SP-49 (cell line): ENCODE data around the genes SPNS2 and PLD2.

DNA sequence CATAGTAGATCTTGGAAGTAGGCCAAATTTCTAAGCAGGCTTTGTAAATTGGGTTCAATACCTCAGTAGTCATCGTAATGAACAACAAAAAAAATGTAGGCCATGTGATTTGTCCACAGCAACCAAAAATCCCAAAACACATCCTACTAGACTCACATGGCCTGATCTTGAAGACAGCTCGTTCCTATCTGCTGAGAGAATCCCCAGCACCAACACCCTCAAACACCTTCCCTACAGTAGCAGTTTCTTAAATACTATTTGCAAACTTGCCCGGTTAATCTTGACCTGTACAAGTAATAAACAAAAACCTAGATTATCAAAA lies 43.6 kb downstream of the ANKFY1 start:
- PRO-cap, result no peak

DNA sequence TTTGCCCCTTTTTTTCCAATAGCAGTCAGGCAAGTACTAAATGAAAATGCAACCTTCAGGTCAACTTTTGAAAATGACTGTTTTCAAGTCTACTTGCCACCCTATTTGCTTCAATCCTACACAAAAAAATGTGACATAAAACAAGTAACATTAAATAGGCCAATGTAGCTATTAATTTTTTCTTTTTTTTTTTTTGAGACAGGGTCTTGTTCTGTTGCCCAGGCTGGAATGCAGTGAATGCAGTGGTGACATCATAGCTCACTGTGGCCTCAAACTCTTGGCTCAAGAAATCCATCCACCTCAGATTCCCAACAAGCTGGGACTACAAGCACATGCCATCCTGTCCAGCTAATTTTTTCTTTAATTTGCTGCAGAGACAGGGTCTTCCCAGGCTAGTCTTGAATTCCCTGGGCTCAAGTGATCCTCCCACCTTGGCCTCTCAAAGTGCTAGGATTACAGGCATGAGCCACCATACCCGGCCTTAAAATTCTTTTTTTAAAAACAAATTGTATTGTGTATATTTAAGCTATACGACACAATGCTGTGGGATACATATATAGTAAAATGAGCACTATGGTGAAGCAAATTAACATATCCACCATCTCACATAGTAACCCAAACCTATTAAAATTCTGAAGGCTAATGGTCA lies 29.3 kb downstream of the ANKFY1 start:
- PRO-cap, result no peak

- PRO-cap, result no peak
These were observed 6.2 kb upstream of the ANKFY1 start for GRCh38 chr17:4269652-4270610.

DNA sequence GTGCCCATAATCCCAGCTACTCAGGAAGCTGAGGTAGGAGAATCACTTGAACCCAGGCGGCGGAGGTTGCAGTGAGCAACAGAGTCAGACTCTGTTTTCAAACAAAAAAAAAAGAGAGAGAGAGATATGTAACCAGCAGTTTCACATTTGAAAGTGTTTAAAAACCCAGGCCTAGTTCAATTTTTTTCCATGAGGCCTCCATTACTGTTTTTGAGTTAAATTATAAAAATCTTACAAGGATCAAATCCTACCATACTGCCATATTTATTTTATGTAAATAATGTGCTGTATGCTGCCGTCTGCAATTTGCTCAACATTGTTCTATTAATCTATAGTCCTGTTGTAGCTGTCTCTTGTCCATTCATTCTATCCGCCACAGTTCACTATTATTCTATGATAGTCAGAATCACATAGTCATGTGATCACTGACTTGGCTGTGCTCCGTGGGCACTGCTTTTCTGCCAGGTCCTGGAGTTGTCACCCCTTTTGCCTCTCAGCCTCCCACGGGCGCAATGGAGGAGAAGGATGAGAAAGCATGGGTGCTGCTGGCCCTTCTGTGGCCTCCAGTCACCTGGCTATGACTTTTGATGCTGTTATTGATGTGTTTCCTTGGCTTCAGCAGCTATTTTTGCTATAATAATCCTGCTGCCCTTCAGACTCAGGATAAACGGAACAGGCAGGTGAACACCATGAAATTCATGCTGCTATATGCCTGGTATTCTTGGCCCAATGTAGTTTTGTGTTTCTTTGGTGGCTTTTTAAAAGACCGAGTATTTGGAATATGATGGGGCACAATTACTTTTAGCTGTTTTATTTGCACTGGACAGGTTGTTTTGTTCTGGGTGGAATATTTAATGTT lies 37.3 kb upstream of the ANKFY1 start:
- PRO-cap, result no peak

- PRO-cap, result no peak
These were observed 25.1 kb downstream of the UBE2G1 start for GRCh38 chr17:4341163-4342065.

DNA sequence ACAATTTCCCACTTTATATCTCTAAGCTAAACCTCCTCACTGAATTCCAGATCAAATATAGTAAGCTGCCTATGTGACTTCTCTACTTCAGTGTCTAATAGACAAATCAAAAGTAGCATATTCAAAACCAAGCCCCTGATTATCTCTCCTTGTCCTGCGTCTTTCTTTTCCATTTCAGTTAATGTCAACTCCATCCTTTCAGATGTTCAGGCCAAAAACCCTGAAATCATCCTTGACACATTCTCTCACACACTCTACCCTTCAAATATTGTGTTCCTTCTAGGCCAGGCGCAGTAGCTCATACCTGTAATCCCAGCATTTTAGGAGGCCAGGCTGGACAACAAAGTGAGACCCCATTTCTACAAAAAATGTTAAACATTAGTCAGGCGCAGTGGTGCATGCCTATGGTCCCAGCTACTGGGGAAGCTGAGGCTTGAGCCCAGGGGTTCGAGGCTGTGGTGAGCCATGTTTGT lies 24.4 kb downstream of the UBE2G1 start:
- PRO-cap, result no peak

GRCh38 chr17:4364919-4365474 lies 1.5 kb downstream of the UBE2G1 start:
- PRO-cap, result bidirectional peak, plus-strand start at chr17:4365419, minus-strand start at chr17:4365217

DNA sequence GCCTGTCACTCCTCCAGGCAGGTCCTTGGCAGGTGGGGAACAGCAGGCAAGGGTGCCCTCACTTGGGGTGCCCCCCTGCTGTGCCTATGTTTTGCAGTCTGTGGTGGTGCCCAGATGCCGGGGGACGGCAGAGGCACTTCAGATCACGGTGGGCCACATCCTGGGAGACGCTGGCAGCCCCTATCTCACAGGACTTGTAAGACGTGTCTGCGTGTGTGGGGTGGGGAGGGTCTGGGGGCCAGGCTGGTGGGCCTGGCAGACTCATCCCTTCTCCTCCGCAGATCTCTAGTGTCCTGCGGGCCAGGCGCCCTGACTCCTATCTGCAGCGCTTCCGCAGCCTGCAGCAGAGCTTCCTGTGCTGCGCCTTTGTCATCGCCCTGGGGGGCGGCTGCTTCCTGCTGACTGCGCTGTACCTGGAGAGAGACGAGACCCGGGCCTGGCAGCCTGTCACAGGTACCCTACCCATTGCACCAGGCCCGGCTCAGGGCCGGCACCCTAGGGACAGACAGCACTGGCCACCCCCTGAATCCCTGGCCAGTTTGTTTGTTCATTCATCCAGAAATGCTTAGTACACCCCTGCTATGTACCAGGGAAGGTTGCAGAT lies 12.4 kb upstream of the SPNS2 start:
- PRO-cap, result no peak

GRCh38 chr17:4497056-4498003 lies 1.4 kb upstream of the SPNS2 start:
- PRO-cap, result no peak

DNA sequence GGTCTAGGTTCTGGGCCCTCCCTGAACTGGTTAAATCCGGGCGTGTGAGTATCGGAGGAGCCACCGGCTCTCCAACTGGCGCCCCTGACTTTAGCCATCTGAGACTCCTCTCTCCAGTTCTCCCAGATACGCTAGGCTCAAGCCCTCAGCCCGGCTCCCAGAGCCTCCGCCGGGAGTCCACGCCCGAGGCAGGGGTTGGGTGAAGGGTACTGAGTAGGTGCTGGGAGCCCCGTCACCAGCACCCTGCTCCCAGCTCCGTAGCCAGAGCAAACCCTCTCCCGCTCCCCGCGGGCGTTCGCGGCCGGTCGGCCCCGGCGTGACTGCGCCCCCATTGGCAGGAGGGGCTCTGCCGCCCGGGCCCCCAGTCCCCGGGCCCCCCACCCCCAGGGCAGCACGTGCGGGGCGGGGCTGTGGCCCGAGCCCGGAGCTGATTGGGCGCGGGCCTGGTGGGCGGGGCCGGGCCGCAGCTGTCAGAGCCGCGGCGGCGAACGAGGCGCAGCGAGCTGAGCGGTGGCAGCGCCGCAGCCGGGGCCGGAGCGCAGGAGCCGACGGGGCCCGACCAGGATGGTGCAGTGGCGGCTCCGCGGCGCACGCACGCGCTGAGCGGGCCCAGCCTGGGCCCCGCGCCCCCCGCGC lies at the start of gene SPNS2:
TSS of gene SPNS2 (plus strand) at position 496 of the 636 bp plus-strand sequence.
- PRO-cap, result bidirectional peak, plus-strand start at position 541 of the sequence, minus-strand start at position 332 of the sequence

GRCh38 chr17:4500960-4501653 lies 2.4 kb downstream of the SPNS2 start:
- PRO-cap, result no peak

DNA sequence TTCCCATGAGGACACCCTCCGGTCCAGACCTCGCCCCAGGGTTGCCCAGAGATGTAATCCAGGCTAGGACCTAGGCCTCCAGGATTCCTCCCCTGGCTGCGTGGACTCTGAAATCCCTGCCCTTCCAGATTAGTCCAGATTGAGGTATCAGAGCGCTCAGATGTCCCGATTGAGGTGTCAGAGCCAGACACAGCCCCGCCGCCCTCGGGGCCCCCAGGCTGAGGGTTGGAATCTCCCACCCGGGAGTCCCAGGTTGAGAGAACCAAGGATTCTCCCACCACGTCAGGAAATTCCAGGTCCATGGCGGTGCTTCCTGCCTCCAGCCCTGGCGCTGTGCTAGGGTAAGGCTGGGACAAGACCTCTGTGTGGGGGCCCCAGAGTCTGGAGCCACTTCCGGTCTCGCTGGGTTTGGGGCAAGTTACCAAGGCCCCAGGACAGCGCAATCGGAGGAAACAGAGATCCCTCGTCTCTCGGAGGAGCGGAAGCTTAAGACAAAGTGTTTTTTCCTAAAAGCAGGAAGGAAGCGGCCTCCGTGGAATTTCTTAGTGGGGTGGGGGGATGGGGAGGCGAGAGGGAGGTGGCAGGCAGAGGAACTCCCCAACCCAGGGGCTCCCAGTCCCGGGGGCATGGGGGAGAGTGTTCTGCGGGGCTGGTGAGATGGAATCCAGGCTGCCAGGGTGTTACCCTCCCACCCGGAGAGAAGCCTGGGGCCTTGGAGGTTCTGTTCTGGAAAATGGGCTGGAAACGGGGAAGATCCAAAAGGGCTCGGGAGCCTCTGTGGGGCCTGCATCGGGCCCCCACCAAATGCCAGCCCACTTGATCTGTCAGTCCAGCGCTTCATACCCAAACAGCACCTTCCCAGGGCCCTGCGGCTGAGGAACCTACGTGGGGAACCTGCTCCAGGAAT lies 23.8 kb downstream of the MYBBP1A start:
- PRO-cap, result no peak

GRCh38 chr17:4573724-4574286 lies 10.5 kb upstream of the SMTNL2 start:
- PRO-cap, result no peak

GRCh38 chr17:4583679-4584305 lies 537 bp upstream of the SMTNL2 start:
- PRO-cap, result no peak

GRCh38 chr17:4609701-4610289 lies 25.5 kb downstream of the SMTNL2 start:
- PRO-cap, result no peak

- PRO-cap, result no peak
These were observed 7.6 kb downstream of the PELP1 start for GRCh38 chr17:4696319-4696852.

- PRO-cap, result bidirectional peak, plus-strand start at chr17:4807216, minus-strand start at chr17:4806972
These were observed at the start of gene PLD2 for GRCh38 chr17:4806782-4807780. PLD2 (plus strand) TSS chr17:4807152.

DNA sequence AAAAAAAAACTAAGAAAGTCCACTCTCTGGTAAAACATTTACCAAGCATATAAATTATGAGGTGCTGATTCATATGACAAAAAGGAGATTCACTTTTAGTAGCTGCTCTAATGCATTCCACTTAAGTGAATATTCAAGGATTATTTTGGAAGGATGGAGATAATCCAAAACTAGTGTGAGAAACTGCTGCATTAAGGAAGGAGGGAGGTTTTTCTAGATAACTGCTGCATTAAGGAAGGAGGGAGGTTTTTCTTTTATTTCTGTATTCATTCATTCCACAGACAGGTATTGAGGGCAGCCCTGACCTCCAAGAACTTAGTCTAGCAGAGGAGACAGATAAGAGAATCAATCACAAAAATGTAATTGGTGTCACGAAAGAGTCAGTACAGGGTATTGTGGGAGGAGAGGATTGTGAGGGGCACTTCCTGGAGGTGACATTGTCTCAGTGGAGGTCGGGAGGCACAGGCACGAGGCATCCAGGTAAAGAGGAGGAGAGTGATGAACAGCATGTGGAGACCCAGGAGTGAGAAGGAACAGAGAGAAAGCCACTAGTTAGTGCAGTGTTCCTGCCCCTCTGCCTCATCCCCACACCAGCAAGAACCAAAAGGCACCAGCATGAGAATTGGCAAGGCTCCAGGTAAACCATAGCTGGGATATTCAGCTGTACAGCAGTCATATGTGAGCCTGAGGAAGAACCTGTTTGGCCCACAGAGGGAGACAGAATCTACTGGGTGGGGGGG lies 19.0 kb downstream of the MINK1 start:
- PRO-cap, result no peak

GRCh38 chr17:4872692-4873213 lies 26.6 kb upstream of the C17orf107 start:
- PRO-cap, result no peak

- PRO-cap, result no peak
These were observed 1.0 kb upstream of the C17orf107 start for GRCh38 chr17:4898304-4898716.